ENCODE results near the genes TMPRSS13 and IL10RA.

GRCh38 chr11:117815180-117816016 is 9.1 kb downstream of the FXYD2 start:
- PRO-cap, 5 experiments, result peak in 1 of 5 experiments; most common plus-strand start chr11:117815601 (in 1)
- RAMPAGE, long total RNA, 2 experiments, result no peak in any of the 2 experiments
- RRBS, result no CpG with 5 or more reads among the region's 11 CpGs

DNA sequence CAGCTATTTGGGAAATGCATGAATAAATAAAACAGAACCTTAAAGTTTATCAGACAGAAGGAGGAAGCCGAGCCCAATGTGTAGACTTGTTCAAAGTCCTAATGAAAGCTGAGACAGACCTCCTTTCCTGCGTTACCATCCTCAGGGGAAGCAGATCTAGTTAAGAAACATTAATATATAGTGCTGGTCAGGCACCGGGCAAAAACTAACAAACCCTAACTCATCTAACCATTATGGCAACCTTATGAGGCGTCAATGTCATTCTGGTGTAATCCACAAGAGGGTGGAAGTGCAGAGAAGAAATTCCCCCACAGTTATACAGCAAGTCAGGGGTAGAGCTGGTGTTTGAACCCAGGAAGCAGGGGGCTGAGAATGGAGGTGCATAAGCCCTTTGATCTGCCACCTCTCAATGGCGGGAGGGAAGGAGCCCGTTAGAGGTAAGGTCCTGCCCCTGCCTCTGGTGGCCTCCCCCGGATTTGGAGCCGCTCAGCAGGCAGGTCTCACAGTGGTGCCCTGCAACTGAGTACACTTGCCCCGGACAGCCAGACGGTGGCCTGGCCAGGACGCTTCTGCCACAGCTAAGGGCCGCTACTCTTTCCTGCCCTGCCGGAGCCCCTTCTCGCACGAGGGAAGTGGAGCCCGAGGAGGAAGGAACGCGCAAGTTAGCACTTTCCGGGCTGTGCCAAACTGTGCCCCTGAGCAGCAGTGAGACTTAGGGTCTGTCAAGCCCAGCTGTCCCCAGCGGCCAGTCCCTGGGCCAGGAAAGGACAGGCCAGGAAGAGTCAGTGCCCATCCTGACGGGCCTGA is 1.2 kb downstream of the FXYD2 start:
- PRO-cap, 5 experiments, result peak in 1 of 5 experiments; most common plus-strand start position 316 of the sequence (in 1)
- RAMPAGE, long total RNA, 2 experiments, result no peak in any of the 2 experiments
- RRBS, result 15% methylated on average over 13 of the region's 21 CpGs

DNA sequence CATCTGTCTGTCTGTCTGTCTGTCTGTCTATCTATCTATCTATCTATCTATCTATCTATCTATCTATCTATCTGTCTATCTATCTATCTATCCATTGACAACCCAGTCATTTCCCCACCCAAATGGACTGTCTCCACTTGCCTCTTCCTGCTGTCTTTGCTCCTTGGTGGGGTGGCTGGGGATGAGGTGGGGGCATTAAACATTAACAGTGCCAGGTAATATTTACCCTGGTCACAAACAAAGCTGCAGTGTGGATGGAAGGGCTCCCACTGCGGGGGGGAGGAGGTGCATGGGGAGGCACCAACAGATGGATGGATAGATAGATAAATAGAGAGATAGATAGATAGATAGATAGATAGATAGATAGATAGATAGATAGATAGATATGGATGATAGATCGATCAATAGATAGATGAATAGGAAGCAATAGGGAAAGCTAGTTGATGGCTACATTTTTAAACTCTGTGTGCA is 2.2 kb upstream of the FXYD2 start:
- PRO-cap, 5 experiments, result peak in 2 of 5 experiments; most common plus-strand start position 269 of the sequence (in 1); most common minus-strand start position 158 of the sequence (in 2)
- RAMPAGE, long total RNA, 2 experiments, result no peak in any of the 2 experiments
- RRBS, result no CpG with 5 or more reads among the region's 2 CpGs

GRCh38 chr11:117885479-117886370 is 9.3 kb upstream of the FXYD6 start:
- PRO-cap, 5 experiments, result peak in 3 of 5 experiments; most common plus-strand start chr11:117886066 (in 2); most common minus-strand start chr11:117885969 (in 1)
- RAMPAGE, long total RNA, 2 experiments, result no peak in any of the 2 experiments
- RRBS, result no CpG with 5 or more reads among the region's 18 CpGs

DNA sequence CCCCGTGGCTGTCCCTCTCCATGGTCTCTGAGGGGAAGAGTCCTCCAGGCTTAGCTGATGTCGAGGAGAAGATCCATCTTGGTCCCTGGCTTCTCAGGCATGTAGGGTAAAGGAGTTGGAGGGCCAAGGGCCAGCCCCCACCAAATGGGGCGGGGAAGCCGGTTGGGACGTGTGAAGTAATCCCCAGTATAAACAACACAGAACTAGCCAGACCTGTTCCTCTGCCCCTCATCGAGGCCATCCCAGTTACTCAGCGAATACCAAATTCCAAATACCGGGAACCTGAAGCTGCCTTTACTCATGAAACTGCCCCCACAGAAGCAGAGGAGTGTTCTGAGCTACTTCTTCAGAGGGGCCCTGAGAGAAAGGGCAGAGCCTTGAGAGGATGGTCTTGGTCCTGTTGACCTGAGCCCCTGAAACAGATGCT is at the start of gene TMPRSS13:
TMPRSS13 (minus strand) TSS at position 117 of the 427 bp plus-strand sequence.
- PRO-cap, 5 experiments, result no peak in any of the 5 experiments
- RAMPAGE, long total RNA, 2 experiments, result no peak in any of the 2 experiments
- RRBS, result 30% methylated on average over 4 of the region's 8 CpGs

- PRO-cap, 5 experiments, result peak in 1 of 5 experiments; most common plus-strand start chr11:117930843 (in 1)
- RAMPAGE, long total RNA, 2 experiments, result no peak in any of the 2 experiments
- RRBS, result no CpG with 5 or more reads among the region's 7 CpGs
Observed at GRCh38 chr11:117930617-117931202, 1.5 kb upstream of the TMPRSS13 start.

GRCh38 chr11:117985761-117986600 is at the start of gene IL10RA:
Gene IL10RA (plus strand): TSS chr11:117986394.
- PRO-cap, 5 experiments, result peak in 5 of 5 experiments; most common plus-strand start chr11:117986394 (in 3); most common minus-strand start chr11:117986262 (in 2)
- RAMPAGE, long total RNA, 2 experiments, result start-site peak on the plus strand in 2 of 2 experiments, at chr11:117986394-117986454 at its widest, 97 to 227 reads per replicate; start-site peak on the minus strand in 1 of 2 experiments, at chr11:117986217-117986295 at its widest, 7 reads per replicate
- RRBS, result 7% methylated on average over 24 of the region's 71 CpGs

- PRO-cap, 5 experiments, result no peak in any of the 5 experiments
- RAMPAGE, long total RNA, 2 experiments, result no peak in any of the 2 experiments
- RRBS, result no CpG with 5 or more reads among the region's 7 CpGs
Observed at GRCh38 chr11:118088315-118088769, 1.6 kb upstream of the SMIM35 start.

- PRO-cap, 5 experiments, result no peak in any of the 5 experiments
- RAMPAGE, long total RNA, 2 experiments, result no peak in any of the 2 experiments
- RRBS, result no CpG with 5 or more reads among the region's 1 CpG
Observed at GRCh38 chr11:118106767-118107119, 20.0 kb upstream of the SMIM35 start.

- PRO-cap, 5 experiments, result no peak in any of the 5 experiments
- RAMPAGE, long total RNA, 2 experiments, result no peak in any of the 2 experiments
- RRBS, result no CpG with 5 or more reads among the region's 5 CpGs
Observed at GRCh38 chr11:118232916-118233434, 8.2 kb upstream of the JAML start.

DNA sequence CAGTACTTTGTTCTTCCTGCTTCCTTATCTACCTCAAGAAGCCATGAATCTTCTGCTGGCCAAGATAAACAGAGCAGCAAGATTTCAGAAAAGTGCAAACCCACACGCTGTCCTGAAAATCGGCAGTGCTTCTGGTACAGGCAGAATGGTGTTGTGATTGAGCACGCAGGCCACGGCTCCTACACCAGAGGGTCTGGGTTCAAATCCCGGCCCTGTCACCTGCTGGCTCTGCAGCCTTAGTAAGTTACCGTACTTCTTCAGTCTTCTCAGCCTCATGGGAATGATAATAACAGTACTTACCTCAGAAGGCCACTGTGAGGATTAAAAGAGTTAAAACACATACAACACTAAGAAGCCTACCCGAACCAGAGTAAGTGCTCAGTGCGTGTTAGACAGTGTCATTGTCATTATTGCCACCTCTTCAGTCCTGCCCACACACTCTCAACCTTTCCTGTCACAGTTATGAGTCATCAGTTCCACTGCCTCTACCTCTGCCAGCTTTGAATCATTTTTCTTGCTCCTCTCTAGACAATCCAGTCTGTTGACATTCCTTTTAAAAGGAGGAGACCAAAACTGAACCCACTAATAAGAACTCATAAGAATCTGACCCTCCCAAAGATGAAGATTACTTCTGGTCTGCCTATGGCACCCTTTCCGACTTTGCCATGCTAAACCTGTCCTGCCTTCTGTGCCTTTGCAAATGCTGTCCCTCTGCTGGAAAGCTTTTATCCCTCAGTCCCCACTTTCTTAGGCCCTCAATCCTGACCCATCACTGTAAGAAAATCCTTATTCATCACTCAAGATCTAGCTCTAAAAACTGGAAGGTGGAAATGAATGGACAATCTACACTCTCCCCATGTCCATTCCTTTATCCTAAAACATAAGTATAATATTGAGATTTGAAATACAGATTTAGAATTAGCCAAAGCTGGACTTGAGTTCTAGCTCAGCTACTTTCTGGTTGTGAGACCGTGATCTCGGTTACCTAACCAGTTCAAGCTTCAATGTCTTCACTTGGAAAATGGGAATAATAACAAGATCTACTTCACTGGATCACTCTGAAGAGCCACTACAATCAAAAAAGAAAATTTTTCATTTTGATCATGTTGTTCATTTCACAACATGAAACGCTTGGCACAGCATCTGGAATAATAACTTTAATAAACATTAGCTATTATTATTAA is 10.5 kb downstream of the MPZL3 start:
- PRO-cap, 5 experiments, result peak in 1 of 5 experiments; most common plus-strand start position 509 of the sequence (in 1); most common minus-strand start position 403 of the sequence (in 1)
- RAMPAGE, long total RNA, 2 experiments, result no peak in any of the 2 experiments
- RRBS, result no CpG with 5 or more reads among the region's 12 CpGs

DNA sequence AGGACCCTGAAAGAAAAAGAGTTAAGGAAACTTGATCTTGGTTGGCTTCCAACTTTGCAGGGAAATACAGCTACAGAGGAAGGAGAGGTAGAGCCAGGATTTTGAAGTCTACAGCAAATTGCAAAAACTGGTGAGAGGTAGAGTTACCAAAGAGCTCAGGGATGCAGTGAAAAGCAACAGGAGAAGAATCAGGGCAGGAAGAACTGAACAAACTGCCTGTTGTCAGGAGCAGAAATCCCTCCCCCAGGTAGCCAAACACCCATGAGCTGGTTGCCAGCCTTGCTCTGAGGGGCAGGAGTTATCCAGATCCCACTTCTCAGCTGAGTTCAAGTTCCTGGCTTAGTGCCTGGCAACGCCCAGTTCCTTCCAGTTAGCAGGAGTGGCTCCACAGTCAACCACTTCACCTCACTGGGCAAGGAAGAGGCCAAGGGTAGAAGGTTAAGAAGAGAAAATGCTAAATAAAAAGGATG is 1.8 kb upstream of the MPZL2 start:
- PRO-cap, 5 experiments, result no peak in any of the 5 experiments
- RAMPAGE, long total RNA, 2 experiments, result no peak in any of the 2 experiments
- RRBS, result no CpG with 5 or more reads among the region's 1 CpG

DNA sequence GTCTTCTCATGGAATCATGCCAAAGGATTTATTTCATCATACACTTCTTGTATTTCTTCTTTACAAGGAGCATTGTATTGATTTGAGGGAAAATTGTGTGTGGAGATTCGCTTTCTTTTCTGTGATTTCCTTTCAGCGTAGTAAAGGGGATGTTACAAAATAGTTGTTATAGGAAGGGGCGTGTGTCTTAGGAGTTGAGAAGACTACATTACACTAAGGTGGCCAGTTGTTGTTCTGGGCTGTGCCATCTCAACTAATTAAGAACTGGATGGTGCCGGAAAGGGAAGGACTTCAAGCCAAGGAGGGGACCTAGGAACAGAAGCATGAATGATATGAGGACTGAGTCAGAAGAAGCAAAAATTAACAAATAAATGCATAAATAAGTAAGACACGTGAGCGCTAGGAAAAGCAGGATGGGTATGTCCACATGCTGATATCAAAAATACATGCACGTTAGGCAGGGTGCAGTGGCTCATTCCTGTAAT is 12.8 kb upstream of the CD3E start:
- PRO-cap, 5 experiments, result no peak in any of the 5 experiments
- RAMPAGE, long total RNA, 2 experiments, result no peak in any of the 2 experiments
- RRBS, result no CpG with 5 or more reads among the region's 7 CpGs

DNA sequence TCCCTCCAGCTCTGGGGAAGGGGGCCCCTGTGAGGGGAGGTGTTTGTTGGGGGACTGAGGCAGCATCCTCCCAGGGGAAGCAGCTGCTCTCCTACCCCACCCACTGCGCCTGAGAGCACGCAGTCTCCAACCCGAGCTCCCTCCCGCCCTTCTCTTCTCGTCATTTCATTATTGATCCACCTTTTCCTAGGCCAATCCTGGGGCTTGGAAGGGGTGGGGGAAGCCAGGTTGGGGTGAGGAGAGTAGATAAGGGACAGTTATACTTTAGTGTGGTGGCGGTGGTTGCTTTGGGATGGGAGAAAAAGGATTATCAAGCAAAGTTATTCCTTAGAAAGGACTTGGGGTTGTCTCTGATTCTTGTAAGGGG is 1.6 kb downstream of the KMT2A start:
- PRO-cap, 5 experiments, result peak in 1 of 5 experiments; most common minus-strand start position 111 of the sequence (in 1)
- RAMPAGE, long total RNA, 2 experiments, result no peak in any of the 2 experiments
- RRBS, result no CpG with 5 or more reads among the region's 6 CpGs

DNA sequence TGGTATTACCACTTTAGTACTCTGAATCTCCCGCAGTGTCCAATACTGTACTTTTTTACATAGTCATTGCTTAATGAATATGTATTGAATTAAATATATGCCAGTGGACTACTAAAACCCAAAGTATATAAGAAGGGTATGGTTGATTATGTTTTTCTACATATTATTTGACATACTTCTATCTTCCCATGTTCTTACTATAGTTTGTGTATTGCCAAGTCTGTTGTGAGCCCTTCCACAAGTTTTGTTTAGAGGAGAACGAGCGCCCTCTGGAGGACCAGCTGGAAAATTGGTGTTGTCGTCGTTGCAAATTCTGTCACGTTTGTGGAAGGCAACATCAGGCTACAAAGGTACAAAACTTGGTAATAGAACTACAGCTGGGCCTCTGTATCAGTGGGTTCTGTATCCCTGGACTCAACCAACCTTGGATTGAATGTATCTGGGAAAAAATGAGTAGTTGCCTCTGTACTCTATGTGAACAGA is 38.8 kb upstream of the TTC36 start:
- PRO-cap, 5 experiments, result no peak in any of the 5 experiments
- RAMPAGE, long total RNA, 2 experiments, result no peak in any of the 2 experiments
- RRBS, result no CpG with 5 or more reads among the region's 6 CpGs

DNA sequence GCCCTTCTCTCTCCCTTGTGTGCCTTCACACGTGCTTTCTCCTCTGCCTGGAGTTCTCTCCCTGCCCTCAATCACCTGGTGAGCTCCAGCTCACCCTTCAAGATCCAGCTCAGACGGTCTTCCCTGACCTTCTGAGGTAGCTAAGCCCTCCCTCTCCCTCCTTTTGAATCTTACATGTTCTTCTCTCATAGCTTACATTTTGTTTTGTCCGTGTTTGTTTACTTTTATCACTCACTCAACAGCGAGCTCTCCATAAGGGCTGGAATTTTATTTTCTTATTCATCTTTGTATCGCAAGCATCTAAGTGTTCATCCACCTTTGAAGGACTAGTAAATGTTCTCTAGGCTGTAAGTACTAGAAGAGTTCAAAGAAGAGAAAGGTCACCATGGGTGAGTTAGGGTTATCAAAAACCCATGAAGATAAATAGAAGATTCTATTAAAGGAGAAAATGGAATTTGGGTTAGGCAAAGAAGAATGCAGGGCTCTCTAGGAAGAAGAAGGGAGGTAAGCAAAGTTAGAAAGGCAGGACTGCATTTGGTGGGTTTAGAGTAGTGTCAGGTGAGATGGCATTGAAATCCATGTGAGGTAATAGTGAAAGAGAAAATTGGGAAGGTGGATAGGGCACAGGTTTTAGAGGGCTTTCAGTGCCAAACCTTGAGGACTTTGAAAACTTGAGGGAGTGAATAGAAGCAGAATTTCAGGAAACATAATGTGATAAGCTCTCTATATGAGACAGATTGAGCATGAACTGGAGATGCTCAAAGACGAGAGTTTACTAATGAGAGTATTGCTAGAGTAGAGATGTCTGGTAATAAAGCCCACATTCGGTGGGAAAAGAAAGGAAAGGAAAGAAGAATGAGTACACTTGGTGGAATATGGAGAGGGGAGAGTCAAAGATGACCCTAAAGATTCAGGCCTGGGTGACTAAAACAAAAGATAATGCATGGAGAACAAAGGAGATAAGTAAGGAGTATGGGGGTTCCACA is 16.6 kb upstream of the TTC36 start:
- PRO-cap, 5 experiments, result no peak in any of the 5 experiments
- RAMPAGE, long total RNA, 2 experiments, result no peak in any of the 2 experiments
- RRBS, result no CpG with 5 or more reads among the region's 7 CpGs

DNA sequence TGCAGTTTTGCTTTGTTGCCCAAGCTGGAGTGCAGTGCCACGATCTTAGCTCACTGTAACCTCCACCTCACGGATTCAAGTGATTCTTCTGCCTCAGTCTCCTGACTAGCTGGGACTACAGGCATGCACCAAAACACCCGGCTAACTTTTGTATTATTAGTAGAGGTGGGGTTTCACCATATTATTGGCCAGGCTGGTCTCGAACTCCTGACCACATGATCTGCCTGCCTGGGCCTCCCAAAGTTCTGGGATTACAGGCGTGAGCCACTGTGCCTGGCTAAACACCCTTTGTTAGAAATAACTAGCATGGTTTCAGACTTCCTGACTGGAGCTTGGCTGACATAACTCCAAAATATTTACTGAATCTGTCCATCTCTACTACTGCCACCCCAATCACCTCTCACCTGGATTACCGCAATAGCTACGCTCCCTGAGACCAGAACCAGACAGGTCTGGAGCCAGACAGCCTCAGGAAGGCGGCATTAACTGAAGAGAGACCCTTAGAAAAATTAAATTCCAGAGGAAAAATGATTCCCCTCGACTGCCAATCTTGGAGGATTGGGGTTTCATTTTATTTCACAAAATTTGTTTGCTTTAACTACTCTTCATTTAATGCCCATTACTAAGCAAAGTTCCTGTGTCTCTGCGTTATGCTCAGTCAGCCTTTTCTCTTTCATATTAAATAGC is 13.0 kb downstream of the TMEM25 start:
- PRO-cap, 5 experiments, result peak in 3 of 5 experiments; most common plus-strand start position 445 of the sequence (in 3); most common minus-strand start position 293 of the sequence (in 1)
- RAMPAGE, long total RNA, 2 experiments, result no peak in any of the 2 experiments
- RRBS, result no CpG with 5 or more reads among the region's 10 CpGs

- PRO-cap, 5 experiments, result no peak in any of the 5 experiments
- RAMPAGE, long total RNA, 2 experiments, result no peak in any of the 2 experiments
- RRBS, result no CpG with 5 or more reads among the region's 12 CpGs
Observed at GRCh38 chr11:118597379-118598049, 9.9 kb upstream of the PHLDB1 start.

DNA sequence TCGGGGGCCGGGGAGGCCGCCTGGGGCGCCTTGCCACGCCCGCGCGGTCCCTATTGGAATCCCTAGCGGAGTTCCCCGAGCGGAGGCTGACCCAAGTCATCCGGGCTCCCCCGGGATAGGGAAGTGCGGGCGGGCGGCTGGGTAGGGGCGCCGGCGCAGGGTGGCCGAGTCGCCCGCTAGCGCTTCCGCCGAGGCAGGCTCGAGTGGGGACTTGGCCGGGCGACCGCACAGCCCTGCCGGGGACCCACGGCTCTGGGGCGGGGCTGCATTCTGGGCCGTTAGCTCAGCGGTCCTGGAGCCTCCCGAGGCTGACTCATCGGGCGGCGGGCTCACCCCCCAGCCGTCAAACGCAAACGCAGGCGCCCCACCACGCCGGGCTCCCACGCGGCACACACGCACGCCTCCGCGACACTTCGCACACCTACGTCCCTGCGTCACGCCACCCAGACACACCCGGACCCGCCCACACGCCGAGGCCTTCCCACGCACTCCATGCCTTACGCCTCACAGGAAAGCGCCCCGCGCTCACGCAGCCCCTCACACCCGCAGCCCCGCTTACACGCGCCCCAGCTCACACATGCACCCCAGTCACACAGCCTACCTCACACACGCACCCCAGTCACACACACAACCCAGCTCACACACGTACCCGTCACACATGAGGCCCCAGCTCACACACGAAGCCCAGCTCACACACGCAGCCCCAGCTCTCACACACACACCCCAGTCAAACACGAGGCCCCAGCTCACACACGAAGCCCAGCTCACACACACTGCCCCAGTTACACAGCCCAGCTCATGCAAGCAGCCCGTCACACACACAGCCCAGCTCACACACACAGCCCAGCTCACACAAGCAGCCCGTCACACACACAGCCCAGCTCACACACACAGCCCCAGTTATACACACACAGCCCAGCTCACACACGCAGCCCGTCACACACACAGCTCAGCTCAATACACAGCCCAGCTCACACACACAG is 1.2 kb downstream of the PHLDB1 start:
- PRO-cap, 5 experiments, result peak in 2 of 5 experiments; most common plus-strand start position 118 of the sequence (in 1); most common minus-strand start position 254 of the sequence (in 1)
- RAMPAGE, long total RNA, 2 experiments, result no peak in any of the 2 experiments
- RRBS, result 4% methylated on average over 36 of the region's 79 CpGs

DNA sequence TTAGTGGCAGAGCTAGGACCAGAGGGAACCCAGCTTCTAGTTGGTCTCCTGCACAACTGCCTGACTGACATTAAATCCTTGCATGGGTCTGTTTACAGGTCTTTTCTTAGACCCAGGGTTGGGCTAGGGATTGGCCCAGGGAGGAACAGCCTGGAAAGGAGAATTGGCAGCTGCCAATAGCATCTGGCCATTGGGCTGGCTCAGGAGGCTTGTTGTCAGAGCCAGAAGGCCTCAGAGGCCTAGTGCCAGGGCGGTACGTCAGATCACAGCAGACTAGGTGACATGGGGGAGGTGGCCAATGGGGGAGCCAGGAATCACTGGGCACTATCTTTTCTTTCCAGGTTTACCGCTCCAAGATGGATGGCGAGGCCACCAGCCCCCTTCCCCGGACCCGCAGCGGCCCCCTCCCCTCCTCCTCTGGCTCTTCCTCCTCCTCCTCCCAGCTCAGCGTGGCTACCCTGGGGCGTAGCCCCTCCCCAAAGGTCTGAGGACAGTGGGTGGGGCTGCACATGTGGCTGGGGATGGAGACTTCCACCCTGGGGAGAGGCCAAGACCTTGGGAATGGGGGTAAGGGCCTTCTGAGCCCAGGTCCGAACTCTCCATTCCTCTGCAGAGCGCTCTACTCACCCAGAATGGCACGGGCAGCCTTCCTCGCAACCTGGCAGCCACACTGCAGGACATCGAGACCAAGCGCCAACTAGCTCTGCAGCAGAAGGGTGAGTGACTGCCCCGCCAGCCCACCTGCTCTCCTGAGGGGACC is 35.8 kb downstream of the TREH start:
- PRO-cap, 5 experiments, result no peak in any of the 5 experiments
- RAMPAGE, long total RNA, 2 experiments, result no peak in any of the 2 experiments
- RRBS, result no CpG with 5 or more reads among the region's 16 CpGs